Choroid plexus epithelial cell (primary cell): ENCODE results near the genes HIP1 and FGL2.

- RRBS: no CpG with 5 or more reads among the region's 18 CpGs
Measured at GRCh38 chr7:74659688-74660345, 2.3 kb downstream of the GTF2I start.

GRCh38 chr7:75003846-75004103, 39.3 kb downstream of the CASTOR2 start:
- RRBS: no CpG with 5 or more reads among the region's 13 CpGs

DNA sequence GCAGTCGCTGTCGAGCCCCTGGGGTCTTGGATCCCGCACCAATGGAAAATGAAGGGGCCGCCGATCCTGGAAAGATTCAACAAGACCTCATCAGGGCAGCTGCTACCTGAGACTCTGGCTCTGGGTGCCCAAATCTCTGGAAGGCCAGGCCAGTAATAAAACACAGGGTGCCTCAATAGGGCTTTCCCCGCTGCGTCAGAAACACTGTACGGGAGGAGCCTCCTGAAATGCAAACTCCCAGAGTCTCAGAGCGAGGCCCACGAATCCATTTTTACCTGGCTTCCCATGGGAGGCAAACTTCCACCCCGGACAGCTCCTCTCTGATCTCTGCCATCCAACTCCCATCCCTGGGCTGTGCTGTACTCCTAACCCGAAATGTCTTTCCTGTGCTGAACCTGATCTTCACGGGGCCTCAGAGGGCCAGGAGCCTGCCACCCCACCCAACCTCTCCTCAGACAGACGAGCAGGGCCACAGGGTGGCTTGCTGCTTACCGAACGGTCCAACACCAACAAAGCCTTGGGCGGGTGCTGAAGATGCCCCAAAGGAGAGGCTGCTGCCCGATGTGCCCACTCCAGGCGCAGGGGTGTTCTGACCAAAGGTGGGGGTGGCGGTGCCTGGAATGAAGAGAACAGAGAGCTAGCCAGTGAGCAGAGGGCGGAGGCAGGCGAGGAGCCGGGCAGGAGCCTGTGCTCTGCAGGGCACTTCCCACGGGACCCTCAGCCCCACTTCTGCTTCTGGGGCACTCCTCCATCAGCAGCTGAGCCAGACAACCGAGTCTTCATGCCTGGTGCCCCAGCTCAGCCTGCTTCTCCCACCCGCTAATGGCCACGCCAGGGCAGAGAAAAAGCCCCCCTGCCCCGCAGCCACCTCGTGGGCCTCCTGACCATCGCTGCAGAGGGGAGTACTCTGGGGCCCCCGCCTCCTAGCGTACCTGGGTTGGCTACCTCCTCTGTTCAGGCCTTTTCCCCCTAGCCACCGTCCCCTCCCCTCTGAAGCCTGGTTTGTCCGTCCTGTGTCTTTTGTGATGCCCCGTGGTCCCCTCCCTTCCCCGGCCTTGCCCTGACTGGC, 23.7 kb downstream of the TRIM73 start:
- RRBS: no CpG with 5 or more reads among the region's 36 CpGs

DNA sequence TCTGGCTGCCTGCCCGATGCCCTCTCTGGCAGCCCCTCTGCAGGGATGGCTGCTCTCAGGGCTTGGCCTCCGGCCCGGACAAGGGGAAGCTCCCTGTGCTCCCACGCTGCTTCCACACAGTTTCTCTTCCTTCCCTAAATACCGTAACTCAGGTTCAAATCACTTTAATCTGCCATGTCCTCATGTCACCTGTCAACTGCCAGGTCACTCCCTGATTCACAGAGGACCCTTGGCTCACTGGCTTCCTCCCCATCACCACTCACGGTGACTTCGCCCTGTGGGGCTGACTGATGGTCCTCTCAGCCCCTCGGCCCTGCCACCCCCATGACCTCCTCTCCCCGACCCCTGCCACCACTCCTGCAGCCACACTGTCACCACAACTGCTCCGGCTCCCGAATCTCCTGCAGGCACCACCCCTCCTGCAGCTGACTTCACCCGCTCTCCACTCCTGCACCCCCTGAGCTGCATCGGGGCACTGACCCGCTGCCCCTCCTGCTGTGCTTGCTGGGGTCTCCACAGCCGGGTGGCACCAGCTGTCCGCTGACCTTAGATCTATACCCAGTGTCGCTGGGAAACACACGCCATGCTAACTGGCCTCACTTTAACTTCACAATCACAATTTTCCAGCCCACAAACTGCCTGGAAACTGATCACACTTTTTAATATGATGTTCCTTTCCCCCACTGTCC, 24.6 kb downstream of the TRIM73 start:
- RRBS: no CpG with 5 or more reads among the region's 18 CpGs

DNA sequence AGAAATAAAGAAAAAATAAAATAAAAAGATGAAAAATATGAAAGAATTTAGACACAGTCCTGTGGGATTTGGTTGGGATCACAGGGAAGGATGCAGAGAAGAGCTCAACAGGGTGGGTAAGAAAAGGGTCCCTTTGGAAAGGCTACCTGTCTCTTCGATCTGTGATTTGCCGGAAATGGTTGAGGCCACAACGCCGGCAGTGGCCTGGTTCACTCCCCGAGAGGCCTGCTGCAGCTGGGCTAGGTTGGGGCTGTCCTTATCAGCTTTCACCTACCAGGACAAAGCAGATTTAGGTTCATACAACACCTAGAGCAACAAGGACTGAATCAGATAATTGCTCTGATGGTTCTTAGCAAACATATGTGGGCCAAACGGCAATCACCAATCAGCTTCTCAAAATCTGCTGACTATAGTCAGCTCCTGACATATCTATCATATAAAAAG, 50.6 kb downstream of the SPDYE5 start:
- RRBS: no CpG with 5 or more reads among the region's 6 CpGs

DNA sequence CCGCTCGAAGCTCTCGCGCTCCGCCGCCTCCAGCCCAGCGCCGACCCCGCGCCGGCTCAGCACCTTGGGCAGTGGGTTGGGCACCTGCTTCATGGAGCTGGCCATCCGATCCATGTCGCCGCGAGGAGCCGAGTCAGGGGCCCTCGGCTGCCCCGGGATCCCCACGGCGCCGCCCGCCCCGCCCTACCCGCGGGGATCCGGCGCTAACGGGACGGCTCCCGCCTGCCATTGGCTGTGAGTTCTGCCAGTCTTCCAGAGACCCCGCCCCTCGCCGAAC, at the start of gene HIP1:
Gene HIP1, minus strand, starts transcription at position 135 of the 277 bp plus-strand sequence.
- RRBS: 2% methylated on average over 22 of the region's 33 CpGs

- RRBS: no CpG with 5 or more reads among the region's 13 CpGs
Measured at GRCh38 chr7:75780618-75781196, 8.7 kb upstream of the CCL26 start.

DNA sequence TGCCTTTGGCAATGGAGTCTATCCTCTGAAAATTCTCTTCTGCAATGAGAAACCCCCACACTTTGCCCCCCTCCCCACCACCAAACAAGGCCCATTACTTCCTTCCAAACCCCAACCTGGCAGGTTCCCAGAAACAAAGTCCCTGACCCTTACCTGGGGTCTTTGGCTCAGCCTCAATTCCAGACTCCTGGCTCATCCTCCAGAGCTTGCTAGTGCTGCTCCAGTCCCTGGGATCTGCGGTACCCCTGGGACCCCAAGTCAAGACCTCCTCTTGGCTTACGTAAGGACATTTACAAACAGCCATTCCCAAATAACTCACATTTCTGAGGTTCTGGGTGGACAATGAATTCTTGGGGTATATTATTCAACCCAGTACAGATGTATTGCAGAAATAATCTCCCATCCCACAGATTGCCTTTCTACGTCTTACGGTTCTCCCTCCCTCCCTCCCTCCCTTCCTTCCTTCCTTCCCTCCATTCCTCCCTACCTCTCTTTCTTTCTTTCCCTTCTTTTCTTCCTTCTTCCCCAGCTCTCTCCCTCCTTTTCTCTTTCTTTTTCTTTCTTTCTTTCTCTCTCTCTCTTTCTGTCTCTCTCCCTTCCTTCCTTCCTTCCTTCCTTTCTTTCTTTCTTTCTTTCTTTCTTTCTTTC, 17.7 kb upstream of the CCL26 start:
- RRBS: no CpG with 5 or more reads among the region's 4 CpGs

DNA sequence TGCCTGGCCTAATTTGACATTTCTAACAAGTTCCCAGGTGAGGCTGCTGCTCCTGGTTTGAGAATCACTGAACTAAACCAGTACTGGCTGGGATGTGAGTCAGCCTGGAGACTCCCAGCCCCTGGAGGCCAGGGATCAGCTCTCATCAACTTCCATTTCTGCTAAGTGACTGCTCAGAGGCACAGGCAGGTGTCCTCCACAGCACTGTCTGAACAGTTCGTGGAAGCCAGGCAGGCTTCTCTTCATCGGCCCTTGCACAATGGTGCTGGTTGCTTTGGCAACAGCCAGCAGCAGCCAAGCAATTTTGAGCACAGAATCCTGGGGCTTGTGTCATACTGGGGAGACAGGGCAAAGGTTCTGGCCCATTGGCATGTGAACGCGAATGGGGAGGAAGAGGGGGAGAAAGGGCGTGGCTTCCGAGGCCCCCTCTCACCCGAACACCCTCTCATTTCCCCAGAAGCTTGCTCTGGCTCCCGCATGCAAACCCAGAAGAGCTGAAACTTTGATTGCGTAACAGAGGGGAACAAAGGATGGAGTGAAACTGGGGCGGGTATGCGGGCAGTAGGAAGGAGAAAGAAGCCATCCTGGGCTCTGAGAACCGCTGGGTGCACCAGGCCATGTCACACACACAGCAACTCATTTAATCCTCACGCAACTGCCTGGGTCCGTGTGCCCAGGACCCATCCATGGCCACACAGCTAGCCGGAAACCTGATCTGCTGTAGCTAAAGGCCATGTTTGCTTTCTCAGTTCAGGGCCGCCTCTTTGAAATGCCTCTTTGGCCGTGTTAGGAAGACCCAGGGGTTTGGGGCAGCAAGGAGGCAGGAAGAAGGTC, 8.9 kb upstream of the POR start:
- RRBS: no CpG with 5 or more reads among the region's 17 CpGs

DNA sequence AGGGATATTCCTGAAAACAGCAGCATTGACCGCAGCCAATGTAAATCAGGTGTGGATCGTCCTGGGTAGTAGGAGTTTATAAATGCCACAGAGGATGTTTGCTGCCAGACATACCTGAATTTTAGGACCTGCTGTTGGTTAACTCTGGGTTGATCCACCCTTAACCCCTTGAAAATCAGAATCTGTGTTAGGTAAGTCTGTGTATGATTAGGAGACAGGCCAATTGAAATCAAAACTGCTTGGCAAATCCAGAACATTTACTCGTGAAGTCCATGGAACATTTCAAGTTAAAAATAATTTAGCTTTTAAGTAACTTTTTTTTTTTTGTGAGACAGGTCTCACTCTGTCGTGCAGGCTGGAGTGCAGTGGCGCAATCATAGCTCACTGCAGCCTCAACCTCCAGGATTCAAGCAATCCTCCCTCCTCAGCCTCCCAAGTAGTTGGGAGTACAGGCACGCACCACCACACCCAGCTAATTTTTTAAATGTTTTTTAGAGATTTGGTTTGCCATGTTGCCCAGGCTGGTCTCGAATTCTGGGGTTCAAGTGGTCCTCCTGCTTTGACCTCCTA, 1.9 kb downstream of the POR start:
- RRBS: no CpG with 5 or more reads among the region's 7 CpGs

DNA sequence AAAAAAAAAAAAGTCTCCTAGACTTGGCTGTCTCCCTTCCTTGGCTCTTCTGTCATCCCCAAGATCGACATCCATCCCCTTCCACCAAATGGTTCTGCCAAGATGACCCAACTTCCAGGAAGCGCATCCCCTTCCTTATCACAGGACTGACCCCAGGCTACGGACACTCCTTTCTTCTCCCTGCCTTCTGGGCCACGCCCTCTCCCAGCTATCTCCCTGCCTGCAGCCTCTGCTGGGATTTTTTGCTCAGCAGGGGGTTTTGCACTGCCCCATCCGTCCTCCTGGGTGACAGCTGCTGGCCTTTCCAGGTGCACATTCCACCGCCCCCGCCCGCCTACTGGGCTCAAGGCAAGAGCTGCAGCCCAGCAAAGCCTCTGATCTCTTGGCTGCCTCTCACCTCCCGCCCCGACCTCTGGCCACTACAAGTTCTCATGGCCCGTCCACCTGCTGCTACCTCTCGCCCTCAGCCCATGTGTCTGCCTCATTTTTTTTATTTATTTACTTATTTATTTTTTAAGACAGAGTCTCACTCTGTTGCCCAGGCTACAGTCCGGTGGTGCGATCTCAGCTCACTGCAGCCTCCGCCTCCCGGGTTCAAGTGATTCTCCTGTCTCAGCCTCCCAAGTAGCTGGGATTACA, 3.4 kb downstream of the TMEM120A start:
- RRBS: no CpG with 5 or more reads among the region's 16 CpGs

DNA sequence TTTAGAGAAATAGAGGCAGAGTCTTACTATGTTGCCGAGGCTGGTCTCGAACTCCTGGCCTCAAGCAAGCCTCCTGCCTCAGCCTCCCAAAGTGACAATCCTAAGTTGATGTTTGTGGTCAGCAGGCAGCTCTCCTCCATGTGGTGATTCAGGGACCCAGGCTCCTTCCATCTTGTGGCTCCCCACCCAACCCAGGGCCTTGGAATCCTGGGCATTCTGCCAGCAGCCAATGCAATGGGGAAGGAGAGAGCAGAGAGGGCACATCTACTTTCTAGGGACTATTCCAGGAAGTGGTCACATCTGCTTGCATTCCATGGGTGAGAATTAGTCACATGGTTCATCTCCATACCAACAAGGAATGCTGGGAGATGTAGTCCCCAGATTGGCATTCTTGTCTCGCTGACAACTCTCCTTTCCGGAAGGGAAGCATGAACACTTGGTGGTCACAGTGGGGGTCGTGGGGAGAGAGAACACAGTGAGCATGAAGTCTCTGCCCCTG, 9.9 kb upstream of the SRRM3 start:
- RRBS: no CpG with 5 or more reads among the region's 5 CpGs

DNA sequence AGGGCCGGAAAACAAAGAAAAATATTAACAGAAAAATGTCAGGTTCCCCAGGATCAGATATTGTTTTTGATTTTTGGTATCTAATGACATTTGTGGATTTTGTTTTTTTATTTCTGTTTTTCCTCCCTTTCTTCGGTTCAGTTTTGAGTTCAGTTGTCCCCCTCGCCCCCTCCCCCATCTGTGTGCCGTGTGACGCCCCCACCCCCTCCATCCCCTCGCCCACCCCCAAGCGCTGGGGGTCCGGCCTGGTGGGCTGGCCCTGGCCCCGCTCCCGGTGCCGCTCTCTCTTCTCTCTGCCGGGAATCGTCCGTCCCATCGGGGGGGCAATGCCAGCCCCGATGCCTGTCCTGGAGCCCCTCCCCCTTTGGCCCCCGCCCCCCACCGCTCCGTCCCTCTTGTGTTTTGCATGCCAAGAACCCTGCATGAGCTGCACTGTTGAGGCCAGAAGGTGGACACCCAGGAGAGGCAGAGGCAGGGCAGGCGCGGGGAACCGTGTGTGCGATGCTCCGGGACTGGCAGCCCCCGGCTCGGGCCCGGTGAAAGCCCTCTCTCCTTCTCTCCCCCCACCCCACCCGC, 22.2 kb upstream of the HSPB1 start:
- RRBS: no CpG with 5 or more reads among the region's 28 CpGs

- RRBS: no CpG with 5 or more reads among the region's 4 CpGs
Measured at GRCh38 chr7:76330375-76330690, 27.9 kb downstream of the HSPB1 start.

- RRBS: no CpG with 5 or more reads among the region's 3 CpGs
Measured at GRCh38 chr7:76839243-76839819, 192.8 kb downstream of the SPDYE17 start.

- RRBS: no CpG with 5 or more reads among the region's 11 CpGs
Measured at GRCh38 chr7:76954904-76955645, 77.1 kb downstream of the SPDYE17 start.

DNA sequence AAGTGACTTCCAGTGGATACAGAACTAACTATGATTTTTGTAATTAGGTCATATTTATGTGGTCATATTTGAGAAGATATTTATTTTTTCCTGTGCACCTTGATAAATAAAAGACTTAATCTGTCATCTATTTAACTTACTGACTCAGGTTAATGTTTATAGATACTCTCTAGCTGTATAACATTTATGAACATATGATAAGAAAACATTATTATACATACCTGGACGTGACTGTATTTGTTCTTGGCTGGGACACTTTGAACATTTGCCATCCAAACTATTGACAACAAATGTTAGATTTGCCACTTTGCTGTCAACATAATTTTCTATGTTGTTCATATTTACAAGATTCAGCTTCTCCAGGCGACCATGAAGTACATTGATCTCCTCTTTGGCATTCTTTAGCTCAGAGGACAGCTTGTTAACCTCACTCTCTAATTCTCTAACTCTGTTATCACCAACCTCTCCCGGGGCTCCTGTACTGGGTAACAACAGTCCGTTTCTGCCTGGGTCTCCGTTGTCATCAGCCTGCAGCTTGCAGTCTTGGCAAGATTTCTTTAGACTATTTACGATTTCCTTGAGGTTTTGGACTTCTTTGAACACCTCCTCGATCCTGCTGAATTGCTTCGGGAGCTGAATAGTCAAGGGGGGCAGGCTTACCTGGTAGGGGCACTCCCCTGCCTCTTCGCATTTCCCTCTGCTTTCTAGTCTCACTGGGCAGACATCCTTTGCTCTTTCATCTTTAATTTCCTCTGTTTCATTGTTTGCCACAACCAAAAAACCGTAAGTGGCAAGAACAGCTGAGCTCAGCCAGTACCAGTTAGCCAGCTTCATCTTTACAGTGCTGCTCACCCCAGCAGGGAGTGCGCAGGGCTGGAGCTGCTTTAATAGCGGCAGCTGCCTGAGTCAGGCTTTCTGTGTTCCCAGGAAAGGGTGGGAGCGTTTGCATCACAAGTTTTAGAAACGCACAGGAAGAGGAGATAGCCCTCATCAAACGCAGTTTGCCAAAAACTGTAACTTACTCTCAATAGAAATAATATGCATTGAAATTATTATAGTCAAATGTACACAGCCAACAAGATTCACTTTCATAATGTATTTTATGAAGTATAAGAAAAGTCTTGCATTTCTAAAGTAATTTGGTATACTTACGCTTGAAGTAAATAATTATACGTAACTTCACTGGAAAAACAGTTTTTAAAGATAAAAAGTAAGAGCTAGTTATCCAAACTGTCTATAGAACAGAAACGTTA, at the start of gene FGL2:
Gene FGL2, minus strand, starts transcription at position 860 of the 1,253 bp plus-strand sequence.
- RRBS: no CpG with 5 or more reads among the region's 18 CpGs

GRCh38 chr7:77281856-77282932, 82.6 kb upstream of the FGL2 start:
- RRBS: no CpG with 5 or more reads among the region's 8 CpGs

GRCh38 chr7:77427779-77428530, 11.8 kb upstream of the GSAP start:
- RRBS: no CpG with 5 or more reads among the region's 6 CpGs

- RRBS: no CpG with 5 or more reads among the region's 8 CpGs
Measured at GRCh38 chr7:77498518-77499612, 38.2 kb upstream of the PTPN12 start.